RPMI7951 (cell line): ENCODE measurements around the gene LCA5.

DNA sequence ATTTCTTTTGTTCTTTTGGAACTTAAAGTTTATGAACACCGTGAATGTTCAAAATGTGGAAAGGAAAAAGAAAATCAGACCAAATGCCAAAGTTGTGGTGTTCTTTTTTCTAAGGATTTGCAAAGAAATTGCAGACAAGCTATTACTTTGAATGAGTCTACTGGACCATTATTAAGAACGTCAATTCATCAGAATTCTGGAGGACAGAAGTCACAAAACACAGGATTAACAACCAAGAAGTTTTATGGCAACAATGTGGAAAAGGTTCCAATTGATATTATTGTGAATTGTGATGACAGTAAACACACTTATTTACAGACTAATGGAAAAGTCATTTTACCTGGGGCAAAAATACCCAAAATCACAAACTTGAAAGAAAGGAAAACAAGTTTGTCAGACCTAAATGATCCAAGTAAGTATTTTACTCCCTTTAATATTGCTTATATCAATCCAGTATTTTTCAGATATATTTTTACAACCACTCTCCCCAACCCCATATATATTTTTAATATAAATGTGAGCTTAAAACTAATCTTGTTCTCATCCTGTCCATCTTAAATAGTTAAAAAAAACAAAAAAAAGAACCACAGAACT, 61.5 kb downstream of the SENP6 start:
- RAMPAGE, long total RNA = no peak

- RAMPAGE, long total RNA = no peak
Observed at GRCh38 chr6:75889898-75890276, 140.8 kb downstream of the MYO6 start.

DNA sequence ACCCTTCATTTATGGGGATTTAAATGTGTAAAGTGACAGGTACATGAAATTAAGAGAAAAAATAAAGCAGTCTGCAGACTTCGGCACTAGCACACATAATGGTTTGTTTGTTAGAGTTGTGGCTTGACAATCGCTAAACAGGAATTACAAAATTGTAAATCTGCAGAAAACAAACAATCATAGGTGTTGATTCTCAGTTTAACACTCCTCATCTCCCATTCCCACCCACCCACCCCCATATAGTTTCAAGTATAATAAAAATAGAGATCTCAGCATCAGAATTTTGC, 2.0 kb downstream of the HTR1B start:
- RAMPAGE, long total RNA = no peak

DNA sequence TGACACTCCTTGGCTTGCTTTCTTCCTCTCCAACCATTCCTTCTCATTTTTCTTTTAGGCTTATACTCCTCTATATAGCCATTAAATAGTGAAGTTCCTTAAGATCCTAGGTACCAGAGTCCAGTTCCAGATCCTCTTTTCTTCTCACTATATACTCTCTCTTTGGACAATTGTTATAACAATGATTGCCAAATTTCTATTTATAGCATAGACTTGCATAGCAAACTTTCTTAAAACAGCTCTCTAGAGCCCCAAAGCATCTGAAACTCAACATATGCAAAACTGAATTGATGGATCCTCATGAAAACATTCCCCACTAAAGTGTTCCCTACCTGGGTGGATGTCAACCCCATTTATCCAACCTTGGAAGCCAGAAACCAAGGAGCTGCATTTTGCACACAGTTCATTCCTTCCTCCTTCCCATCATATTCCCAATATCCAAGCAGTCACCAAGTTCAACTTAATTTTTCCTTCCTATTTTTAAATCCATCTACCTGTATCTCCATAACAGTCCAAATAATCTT, 13.4 kb downstream of the PHIP start:
- RAMPAGE, long total RNA = no peak

DNA sequence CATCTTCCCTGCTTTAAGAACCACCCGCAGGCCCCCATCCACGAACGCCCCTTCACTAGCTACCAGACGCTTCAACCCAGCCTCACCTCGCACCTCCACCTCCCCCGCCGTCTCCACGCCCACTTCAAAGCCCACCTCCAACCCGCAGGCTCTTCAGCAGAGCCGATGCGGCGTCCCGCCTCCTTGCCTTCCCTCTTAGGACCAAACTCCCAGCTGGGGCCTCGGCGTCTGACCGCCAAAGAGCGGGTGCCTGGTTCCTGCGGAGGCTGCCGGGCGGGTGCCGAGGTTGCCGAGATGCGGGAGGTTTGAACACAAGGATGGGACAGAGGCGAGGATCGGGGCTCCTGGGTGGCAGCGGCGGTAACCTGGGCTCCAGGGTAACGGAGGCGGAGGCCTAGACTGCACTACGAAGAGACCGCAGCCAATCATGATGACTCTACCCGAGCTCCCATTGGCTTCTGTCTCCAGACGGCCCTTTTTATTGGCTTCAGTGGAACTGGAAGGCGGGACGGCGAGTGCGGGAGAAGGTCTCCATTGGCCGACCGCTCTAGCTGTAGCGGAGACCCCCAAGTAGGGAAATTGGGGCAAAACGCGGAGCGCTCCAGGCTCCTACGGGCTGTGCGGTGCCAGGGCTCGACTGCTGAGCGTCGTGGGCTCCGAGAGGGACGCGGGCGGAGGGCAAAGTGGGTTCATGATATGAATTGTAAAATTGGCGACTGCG, at the start of gene LCA5:
Gene LCA5, minus strand, starts transcription at position 401 of the 721 bp plus-strand sequence.
- RAMPAGE, long total RNA = no peak

GRCh38 chr6:79632547-79633006, 1.4 kb downstream of the SH3BGRL2 start:
- RAMPAGE, long total RNA = no peak

- RAMPAGE, long total RNA = no peak
Observed at GRCh38 chr6:80020370-80020795, 15.9 kb downstream of the TTK start.

- RAMPAGE, long total RNA = no peak
Observed at GRCh38 chr6:80086264-80086671, 20.2 kb upstream of the BCKDHB start.

- RAMPAGE, long total RNA = no peak
Observed at GRCh38 chr6:80126822-80127475, 20.5 kb downstream of the BCKDHB start.

DNA sequence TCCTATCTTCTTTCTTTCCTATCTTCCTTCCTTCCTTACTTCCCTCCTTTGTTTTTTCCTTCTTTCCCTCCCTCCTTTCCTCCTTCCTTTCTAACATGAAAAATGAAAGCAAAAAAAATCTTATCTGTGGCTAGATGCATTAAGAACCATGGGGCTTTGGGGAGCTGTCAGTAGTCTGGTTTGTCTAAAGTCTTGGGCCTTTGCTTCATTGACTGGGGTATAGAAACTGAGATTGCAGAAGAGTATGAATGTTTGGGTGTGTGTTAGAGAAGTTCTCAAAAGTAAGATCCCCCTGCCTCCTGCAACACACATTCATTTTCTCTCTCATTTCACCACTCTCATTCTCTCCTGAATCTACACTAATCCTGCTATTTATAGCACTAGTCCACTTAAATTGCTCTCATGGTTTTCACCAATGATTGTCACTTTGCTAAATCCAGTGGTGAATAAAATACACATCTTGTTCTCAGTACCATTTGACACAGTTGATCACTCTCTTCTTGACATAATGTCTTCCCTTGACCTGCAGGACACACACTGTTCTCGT, 32.2 kb downstream of the TENT5A start:
- RAMPAGE, long total RNA = no peak

DNA sequence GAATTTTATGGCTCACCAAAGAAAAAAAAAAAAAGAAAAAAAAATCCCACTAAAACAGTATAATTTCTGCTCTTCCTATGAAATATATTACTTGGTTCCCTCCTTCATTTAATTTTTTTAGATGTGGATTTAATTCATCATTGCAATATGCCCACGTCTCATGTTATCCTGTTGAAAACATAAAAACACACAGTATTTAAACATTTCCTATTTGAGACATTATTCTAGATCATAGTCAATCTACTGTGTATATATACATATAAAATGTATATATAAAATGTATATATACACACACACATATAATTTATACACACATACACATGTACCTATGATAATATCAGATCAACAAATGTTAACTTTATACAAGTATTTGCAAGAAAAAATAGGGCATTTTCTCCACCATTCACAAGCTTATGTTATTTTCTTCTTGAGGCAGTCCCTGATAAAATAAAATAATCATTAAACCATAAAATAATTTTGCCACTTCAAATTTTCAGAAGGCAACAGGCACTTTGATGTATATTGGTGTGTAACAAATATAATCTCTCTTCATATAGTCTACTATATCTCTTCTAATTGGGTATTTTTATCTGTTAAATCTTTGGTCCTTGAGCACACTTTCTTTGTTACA, 4.0 kb downstream of the TENT5A start:
- RAMPAGE, long total RNA = no peak

DNA sequence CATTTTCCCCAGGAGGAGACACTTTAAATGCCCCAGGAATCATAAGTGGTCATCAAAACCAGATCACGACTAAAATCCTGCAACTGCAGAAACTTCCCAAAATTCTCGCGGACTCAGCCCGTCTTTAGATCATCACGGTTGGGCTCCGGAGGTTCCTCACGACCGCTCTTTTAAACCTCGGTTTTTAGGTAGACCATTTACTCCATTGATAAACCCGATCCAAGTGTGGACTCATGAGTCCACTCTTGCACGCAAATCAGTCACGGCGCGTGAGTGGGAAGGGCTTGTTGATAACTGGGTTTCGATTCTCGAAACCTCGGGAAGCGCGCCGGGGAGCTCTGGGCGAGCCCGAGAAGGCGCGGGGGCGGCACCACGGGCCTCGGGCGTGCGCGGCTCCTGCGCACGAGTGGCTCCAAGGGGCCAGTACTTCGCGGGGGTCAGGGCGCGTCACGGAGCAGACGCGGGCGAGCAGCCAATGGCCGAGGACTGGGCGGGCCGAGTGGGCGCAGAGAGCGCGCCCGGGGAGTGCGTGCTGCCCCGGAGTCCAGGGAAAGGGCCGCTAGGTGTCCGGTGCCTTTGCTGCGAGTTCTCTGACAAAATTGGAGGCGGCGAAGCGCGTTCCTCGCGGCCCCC, 598 bp upstream of the TENT5A start:
- RAMPAGE, long total RNA = no peak

GRCh38 chr6:82172298-82172554, 75.3 kb downstream of the IBTK start:
- RAMPAGE, long total RNA = no peak

DNA sequence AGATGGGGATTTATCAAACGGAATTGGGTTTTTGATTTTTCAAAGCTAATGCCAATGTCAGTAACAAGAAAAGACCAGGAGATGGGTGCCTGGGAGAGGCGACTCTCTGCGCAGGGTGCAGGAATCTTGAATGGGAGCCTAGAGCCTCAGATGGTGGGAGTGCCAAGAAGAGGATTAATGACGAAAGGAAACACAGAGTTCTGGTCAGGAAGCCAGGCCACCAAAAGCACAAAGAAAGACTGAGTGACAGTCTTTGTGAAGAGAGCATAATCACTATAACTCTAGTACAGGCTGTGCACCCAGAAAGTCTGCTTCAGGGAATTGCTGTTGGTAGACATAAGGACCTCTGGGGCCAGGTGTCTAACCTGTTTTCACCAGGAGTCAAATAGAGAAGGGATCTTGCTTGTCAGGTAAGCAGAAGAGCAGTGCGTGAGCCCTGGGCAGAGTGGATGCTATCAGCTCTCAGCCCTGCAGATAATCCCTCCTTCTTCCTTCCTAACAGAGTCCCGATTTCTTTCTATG, 347.9 kb downstream of the TPBG start:
- RAMPAGE, long total RNA = no peak

DNA sequence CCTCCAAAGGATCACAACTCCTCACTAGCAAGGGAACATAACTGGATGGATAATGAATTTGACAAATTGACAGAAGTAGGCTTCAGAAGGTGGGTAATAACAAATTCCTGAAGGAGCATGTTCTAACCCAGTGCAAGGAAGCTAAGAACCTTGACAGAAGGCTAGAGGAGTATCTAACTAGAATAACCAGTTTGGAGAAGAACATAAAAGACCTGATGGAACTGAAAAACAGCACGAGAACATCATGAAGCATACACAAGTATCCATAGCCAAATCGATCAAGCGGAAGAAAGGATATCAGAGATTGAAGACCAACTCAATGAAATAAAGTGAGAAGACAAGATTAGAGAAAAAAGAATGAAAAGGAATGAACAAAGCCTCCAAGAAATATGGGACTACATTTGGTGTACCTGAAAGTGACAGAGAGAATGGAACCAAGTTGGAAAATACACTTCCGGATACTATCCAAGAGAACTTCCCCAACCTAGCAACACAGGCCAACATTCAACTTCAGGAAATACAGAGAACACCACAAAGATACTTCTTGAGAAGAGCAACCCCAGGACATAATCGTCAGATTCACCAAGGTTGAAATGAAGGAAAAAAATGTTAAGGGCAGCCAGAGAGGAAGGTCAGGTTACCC, 84.2 kb downstream of the CYB5R4 start:
- RAMPAGE, long total RNA = no peak

DNA sequence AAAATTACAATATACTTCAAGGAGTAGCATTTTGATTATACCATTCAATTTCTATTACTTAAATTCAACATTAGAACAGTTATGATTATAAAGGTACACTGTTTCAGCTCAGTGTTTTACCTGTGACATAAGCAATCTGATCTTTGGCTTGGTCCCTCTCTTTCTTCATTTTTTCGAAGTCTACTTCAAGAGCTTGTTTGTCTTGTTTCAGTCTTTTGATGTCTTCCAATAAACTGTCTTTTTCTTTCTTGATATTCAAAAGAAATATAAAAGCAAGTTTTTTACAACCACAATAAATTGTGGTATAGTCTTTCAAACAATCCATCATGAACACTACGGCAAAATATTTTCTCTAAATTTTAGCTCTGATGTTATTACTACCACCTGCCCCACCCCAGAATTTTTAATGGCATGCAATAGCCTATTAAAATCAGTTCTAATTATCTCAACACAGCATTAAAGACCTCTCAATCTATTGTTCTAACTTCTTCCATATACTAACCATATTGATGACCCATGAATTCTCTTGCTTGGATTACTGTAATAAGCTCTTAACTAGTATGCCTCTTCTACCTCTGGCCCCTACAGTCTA, 64.3 kb downstream of the CEP162 start:
- RAMPAGE, long total RNA = no peak

DNA sequence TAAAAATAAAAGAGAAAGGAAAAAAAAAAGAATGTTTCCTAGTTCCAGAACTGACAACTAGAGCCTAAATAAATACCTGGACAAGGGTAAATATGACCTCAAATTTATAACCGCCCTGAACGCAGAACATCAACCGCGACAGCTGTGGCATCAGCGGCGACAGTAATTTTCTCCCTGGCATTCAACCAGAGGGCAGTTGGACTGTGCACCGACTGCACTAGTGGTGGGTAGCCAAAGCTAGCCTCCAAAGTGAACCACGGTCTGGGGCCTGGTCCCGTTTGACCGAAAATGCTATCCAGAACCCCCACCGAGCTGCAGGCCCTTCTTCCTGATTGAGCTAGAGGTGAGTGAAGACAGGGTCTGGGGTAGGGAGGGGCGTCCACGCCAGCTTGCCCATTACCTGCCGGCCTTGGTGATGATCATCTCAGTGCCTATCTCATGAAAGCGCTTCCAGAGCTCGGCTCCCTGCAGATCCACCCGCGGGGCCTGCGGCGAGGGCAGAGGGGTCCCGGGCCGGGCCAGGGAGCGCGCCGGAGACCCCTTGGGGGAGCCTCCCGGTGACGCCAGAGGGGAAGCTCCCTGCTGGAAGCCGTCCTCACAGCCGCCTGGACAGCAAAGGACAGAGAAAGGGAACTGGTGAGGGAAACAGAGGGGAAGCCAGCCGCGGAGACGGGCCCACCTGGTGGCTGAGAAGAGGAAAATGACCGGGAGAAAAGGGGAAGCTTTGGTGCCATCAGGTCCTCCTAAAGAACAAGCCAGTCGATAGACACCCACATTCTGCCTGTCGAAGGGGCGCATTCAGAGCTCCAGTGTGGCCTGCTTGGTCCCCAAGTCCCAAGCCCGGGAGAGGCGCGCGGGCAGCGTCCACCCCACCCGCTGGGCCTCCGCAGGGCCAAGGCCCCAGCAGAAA, 2.0 kb downstream of the TBX18 start:
- RAMPAGE, long total RNA = no peak

DNA sequence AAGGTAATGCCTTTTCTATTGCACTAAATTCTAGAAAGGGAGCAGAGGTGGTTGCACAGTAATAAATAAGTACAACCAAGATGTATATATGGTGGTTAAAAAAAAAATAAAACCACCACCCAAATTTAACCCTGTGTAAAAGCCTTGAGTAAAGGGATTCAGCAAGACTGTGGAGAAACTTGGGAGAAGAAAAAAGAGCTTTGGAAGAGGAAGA, 1.4 kb downstream of the NT5E start:
- RAMPAGE, long total RNA = no peak

- RAMPAGE, long total RNA = no peak
Observed at GRCh38 chr6:85575120-85575584, 18.5 kb downstream of the SNX14 start.

DNA sequence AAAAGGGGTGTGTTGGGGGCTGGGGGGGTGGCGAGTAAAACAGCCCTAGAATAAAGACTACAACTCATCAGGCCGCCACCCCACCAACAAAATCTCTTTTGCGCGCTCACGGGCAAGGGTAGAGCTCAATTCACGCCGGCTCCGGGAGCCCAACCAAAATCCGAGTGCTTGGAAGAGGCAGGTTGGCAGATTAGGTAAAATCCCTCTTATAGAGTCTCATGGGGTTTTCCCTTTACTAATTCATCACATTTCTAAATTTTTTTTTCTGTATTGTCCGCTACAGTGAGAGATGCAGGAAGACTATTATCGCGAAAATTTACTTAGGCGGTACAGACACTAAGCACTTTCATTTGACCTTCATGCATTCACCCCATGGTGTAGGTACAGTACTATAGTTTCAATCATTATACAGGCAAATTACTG, 742 bp upstream of the SNX14 start:
- RAMPAGE, long total RNA = no peak